H7 (cell line): Measurements from ENCODE around the genes RGS9BP and GPATCH1.

DNA sequence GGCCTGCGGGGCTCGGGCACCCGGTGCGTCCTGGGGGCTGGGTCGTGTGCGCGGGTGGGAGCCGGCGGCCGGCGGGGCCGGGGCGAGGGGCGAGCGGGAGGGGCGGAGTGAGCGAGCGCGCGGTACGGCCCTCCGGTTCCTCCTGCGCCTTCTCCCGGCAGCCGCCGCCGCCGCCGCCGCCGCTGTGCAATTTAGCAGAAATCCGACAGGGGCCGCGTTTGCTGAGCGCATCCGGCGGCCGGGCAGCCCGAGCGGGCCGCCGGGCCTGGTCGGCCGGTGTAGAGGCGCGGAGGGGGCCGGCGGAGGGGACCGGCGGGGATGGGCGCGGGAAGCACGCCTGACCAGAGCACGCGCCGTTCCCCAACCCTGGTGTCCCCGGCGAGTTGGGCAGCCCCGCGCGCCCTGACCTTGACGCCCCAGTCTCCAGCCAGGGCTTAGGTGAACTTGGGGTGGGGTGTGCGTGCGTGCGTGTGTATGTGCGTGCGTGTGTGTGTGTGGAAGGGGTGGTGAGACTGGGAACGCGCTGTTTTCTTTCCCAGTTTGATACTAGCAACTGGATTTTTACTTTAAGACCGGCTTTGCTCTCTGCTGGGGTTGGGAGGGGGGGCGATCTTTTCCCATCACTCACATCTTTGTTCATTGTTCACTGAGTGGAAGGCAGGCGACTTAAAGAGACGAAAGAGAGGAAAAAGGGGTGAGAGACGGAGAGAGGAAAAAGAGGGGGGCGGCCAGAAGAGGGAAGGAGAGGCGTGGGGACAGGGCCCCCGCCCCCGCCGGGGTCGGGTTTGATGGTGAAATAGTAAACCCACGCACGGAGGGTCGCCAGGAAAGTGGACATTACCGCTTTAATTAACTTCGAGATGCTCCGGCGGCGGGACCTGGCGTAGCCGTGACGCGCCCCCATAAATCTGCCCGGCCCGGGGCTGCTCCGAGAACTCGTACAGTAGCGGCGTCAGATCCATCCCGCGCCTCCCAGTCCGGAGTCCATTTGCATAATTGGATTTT lies 144.3 kb upstream of the ZNF536 start:
- RAMPAGE, long total RNA, result no peak

DNA sequence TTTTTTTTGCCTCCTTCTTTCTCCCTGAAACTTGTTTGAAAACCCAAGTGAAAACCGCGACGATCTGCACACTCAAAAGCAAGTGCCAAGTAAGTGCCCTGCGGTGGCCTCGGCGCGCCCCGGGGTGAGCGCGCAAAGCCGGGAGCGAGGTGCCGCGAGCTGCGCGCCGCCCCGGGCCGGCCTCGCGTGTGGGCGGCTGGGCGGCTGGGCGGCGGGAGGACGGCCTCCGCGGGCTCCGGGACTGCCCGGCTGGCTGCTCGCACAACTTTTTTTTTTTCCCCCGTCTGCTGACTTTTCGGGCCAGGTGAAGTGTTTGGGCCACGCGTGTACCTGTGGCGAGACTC lies 143.6 kb upstream of the ZNF536 start:
- RAMPAGE, long total RNA, result no peak

- RAMPAGE, long total RNA, result no peak
Observed at GRCh38 chr19:30325956-30326527, 46.1 kb upstream of the ZNF536 start.

- RAMPAGE, long total RNA, result no peak
Observed at GRCh38 chr19:30718892-30719247, 346.7 kb downstream of the ZNF536 start.

- RAMPAGE, long total RNA, result no peak
Observed at GRCh38 chr19:32086794-32087164, 258.6 kb upstream of the ZNF507 start.

DNA sequence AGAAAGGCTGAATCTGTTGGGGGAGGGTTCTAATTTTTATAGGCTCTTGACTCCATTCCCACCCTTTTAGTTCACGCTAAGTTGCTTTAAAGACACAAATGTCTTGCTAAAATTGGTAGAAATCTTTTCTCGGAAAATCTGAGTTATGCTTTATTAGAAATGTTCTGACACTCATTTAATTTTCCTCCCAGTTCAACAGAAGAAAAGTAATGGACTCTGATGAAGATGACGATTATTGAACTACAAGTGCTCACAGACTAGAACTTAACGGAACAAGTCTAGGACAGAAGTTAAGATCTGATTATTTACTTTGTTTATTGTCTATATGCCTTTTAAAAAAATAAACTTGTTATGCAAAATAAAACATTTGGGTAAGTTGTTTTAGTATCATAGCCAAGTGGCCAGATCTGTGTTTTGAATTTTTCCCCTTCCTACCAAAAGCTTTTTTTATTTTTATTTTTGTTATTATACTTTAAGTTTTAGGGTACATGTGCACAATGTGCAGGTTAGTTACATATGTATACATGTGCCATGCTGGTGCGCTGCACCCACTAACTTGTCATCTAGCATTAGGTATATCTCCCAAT lies 6.2 kb downstream of the PDCD5 start:
- RAMPAGE, long total RNA, result no peak

DNA sequence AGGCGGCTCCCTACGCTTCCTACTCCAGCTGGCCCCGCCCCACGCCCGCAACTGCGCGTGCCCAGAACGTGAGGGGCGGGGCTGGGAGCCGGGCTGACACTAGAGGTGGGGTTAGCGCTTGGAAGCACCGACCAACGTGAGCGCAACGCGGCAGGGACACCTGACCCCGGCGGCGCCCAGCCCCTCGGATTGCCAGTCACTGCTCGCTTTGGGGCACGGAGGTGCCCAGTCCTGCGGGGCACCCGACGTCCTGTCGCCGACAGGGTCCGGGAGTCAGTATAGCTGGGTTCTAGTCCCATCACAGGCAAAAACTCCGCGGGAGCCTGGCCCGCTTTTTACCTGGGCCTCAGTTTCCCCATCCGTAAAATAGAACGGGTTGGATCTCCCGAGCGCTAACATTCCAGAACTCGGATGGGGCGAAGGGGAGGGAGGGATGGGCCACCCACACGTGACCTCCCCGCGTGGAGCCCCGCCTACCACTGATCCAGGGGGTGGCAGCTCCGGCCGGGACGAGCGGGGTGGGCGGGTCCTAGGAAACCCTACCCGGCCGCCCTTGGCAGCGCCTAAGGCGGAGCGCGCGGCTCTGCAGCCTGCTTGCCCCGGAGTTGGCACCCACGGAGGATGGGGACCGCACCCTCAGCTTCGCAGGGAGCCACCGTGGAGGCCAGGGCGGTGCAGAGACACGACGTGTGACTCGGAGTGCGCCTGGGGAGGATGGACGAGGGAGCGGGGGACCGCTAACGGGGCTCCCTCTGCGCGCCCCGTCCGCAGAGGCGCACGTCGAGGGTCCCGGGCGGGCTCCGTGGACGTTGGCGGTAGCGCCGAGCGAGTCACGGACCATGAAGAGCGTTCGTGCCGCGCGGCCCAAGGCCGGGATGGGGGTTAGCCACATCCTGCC lies at the start of gene RGS9BP:
RGS9BP (plus strand) TSS at position 540 of the 898 bp plus-strand sequence.
- RAMPAGE, long total RNA, result no peak

DNA sequence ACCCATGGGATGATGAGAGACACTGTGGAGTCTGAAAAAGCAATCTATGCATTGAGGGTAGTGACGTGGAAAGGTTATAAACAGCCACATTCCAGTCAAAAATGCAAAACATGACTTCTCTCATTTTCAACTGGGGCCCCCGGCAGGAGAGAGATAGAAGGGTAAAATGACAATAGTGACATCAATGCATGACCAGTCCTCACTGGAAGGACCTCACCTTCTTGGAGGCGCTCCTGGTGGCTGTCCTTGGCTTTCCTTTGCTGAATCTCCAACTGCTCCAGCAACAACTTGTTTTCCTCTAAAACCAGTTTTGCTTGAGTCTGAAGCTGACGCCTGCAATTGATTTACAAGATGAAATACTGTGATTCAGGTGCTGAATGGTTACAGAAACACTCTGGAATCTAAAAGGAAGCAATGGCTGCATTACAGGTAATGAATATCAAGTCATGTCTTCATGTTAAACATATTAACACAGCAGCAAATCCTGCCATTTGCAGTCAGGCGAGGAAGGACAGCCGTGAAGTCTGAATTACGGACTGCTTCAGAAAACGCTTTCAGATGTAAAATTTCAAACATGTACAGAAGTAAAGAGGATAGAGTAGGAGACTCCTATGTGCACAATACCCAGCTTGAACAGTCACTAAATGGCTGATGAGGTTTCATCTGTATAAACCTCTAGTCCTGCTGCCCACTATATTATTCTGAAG lies 48.6 kb upstream of the SLC7A9 start:
- RAMPAGE, long total RNA, result no peak

DNA sequence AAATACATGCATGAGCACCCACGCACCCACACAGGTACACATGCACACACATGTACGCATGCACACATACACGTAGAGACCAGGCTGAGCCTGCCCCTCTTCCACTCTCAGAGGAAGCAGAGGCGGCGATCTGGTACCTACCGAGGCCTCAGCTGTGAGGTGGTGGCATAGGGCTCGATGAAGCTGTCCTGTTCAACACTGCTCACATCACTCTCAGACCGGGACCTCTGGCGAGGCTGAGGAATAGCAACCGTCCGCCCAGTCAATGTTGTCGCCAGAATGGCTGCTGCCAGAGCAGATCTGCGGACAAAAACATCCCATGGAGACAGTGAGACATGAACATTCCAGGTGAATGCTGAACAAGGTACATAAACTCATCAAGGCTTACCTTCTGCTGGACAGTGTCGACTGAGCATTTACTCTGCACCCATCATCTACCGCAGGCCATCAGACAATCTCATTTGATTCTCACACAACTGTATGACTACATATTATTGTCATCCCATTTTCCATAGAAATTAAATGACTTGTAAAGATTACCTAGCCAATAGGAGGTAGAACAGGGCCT lies 11.9 kb downstream of the CEP89 start:
- RAMPAGE, long total RNA, result no peak

DNA sequence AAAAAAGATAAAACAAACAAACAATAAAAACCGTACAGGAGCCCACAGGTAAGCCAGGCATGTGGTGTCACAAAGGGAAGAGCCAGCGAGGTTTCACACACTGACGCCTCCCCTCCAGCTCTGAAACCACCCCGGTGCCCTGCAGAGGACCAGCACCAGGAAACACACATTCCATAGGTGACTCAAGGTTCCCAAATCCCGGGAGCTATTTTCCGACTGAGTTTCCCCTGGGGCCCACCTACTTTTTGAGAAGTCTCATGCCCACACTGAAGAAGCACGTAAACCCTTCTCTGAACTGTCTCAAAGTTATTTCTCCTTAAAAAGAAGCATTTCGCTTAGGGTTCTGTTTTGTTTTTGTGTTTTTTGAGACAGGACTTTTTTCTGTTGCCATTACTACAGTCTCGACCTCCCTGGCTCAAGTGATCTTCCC lies 40.2 kb downstream of the RHPN2 start:
- RAMPAGE, long total RNA, result no peak

GRCh38 chr19:33039207-33039706 lies 25.4 kb downstream of the RHPN2 start:
- RAMPAGE, long total RNA, result no peak

GRCh38 chr19:33052107-33052787 lies 12.4 kb downstream of the RHPN2 start:
- RAMPAGE, long total RNA, result no peak

- RAMPAGE, long total RNA, result no peak
Observed at GRCh38 chr19:33063232-33064183, 1.2 kb downstream of the RHPN2 start.

GRCh38 chr19:33077844-33078635 lies 2.9 kb upstream of the GPATCH1 start:
- RAMPAGE, long total RNA, result no peak

DNA sequence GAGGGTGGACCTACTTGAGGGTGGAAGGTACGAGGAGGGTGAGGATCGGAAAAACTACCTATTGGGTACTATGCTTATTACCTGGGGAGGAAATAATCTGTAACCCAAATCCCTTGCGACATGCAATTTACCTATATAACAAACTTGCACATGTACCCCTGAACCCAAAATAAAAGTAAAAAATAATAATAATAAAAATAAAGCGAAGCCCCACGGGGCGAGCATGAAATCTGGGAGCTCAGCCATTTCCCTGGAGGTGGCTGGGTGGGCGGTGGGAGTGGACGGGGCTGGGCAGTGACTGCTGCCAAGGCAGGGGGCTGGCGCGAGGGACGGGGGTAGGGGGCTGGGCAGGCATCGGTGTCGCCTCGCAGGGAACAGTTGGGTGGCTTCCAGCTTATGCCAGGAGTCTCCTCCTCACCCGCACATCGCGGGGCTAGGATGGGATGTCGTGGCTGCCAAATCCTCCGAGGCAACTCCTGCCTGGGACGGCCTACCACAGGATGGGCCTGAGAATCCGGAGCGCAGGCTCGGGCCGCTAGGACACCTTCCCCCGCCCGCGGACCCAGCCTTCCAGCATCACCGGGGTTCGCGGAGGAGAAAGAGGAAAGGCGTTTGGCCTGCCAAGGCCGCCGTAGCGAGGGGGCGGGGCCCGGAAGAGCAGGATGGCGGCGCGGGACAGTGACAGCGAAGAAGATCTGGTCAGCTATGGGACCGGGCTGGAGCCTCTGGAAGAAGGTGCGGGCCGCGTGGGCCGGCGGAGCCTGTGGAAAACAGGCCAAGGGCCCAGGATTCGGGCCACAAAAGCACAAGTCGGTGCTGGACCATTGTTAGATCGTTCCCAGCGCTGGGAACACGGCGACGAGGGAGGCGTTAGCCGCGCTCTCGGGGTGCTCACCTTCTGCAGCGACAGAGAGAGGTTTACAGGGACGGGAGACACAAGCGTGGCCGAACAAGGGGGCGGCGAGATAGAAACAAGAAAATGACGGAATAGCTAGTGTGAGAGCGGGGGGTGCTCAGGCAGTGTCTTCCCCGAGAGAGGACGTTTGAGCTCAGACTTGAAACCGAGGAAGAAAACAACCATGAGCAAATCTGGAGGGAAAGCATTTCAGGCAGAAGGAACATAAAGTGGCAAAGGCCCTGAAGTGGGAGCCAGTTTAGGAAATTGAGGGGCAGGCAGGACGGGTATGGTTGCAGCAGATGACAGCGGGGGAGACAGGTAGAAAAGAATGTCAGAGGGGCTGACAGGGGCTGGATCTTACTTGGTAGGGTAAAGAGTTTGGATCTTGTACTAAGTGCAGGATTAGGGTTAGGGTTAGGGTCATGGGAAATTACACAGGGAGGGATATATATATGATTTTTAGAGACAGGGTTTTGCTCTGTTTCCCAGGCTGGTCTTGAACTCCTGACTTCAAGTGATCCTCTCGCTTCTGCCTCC lies at the start of gene GPATCH1:
GPATCH1 (plus strand) TSS at position 650 of the 1,435 bp plus-strand sequence.
- RAMPAGE, long total RNA, result start-site peak on the plus strand centred at position 649 of the sequence, 8 bp wide, 61 reads

GRCh38 chr19:33176752-33177971 lies 17.0 kb upstream of the LRP3 start:
- RAMPAGE, long total RNA, result start-site peak on the minus strand at chr19:33176865-33176878, 9 reads

DNA sequence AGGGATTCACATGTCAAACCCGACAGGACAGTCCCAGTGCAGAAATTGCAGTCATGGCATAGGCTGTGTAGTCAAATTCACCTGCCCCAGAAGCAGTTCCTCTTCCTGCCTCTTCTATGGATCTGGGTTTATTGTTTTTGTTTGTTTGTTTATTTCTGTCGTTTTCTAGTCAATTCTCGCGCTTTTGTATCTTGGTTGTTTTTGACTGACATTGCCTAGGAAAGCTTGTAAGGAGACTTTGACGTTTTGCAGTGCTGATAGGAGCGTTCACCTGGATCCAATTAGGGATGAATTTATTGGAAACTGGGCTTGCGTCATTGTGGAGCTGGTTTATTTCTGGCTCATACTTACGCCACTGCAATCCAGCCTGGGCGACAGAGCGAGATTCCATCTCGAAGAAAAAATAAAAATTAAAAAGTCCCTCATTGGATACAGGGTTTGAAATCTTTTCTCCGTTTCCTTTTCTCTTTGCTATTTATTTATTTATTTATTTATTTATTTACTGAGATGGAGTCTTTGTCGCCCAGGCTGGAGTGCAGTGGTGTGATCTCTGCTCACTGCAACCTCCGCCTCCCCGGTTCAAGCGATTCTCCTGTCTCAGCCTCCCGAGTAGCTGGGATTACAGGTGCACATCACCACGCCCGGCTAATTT lies 16.0 kb upstream of the LRP3 start:
- RAMPAGE, long total RNA, result no peak

GRCh38 chr19:33235338-33235680 lies 9.7 kb upstream of the SLC7A10 start:
- RAMPAGE, long total RNA, result no peak

- RAMPAGE, long total RNA, result no peak
Observed at GRCh38 chr19:33374943-33375546, 1.5 kb downstream of the CEBPG start.

GRCh38 chr19:33379158-33379510 lies 5.6 kb downstream of the CEBPG start:
- RAMPAGE, long total RNA, result no peak